Kidney epithelial cell (primary cell): ENCODE measurements around a stretch of chr20.

DNA sequence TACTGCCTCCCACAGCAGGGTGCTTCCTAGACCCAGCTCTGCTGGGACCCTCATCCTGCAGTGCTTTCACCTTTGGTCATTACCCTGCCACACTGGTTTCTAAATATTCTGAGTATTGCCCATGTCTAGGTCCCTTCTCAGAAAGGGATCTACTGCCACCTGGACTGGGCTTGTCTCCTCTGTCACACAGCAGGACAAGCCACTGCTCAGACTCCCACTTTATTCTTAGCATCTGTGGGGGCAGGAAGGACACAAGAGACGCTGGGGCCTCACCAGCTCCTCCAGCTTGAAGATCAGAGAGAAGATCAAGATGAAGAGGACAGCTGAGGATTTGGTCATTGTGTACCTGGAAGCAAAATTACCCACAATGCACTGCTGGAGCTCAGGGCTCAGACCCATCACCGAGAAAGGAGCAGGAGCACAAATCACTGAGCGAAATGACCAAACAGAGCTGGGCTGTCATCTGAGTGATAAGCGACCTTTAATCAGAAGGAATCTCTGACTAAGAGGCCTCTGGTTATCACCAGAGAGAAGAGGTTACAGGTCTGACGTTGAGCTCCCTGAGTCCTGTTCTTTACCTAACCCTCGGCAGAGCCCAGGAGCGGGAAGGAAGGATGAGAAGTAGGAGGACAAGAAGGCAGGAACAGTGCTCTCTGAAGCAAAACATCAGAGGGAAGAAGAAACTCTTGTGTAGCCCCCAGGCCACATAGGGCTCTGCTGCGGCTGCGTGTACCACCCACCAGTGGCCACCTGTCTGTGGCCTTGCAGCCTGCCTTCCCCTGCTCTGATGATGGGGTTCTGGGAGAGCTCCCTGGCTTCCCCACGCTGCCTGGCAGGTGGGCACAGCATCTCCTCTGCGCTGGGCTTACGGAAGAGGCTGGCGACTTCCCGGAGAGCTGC lies 8.4 kb downstream of the SLC35C2 start:
- RAMPAGE, long total RNA, result no peak
- RRBS, result 92% methylated on average over 1 of the region's 14 CpGs

DNA sequence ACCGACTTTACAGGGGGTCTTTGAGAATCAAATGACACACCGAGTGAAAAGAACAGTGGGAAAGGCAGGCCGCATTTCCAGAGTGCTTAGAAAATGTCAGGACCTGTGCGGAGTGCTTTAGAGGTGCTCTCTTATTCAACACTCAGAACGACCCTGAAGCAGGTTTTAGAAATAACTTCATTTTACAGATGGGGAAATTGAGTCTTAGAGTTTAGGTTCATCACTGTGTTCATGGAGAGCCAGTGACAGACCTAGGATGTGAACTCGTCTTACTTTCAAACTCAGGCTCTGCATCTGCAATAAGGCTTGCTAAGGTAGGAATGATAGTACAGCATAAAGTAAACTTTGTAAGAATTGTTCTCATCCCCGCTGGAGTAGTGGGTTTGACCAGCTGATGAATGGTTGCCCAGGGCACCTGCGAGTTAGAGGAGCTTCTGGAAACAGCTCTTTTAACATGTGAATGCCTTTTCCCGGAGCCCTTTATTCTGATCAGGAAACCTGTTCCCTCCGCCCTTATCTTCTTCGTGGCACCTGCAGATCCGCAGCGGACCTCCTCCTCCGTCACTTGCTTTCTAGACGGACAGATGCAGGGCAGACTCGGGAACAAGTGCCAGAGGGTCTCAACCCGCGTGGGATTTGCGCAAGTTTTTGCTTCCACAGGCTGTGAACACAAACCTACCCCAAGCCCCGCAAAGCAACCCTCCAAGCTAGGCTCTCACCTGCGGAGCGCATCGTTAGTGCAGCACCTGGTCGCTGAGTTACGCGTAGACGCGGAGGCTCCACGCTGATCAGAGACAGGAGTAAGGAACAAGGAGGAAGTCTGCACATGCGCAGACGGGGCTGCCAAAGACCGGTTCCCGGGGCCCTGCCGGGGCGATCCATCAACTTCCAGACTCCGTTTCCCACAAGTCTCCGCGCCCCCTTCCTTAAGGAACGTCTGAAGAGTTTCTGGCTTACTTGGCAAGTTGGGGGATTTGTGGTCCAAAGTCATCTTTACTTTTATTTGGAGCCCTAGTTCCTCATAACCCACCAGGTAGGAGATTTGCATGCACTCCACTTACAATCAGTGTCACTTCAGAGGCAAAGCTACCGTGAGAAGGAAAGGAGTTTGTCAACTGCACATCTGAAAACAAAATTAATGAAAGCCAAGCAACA lies 52.5 kb upstream of the ELMO2 start:
- RAMPAGE, long total RNA, result no peak
- RRBS, result no CpG with 5 or more reads among the region's 40 CpGs

DNA sequence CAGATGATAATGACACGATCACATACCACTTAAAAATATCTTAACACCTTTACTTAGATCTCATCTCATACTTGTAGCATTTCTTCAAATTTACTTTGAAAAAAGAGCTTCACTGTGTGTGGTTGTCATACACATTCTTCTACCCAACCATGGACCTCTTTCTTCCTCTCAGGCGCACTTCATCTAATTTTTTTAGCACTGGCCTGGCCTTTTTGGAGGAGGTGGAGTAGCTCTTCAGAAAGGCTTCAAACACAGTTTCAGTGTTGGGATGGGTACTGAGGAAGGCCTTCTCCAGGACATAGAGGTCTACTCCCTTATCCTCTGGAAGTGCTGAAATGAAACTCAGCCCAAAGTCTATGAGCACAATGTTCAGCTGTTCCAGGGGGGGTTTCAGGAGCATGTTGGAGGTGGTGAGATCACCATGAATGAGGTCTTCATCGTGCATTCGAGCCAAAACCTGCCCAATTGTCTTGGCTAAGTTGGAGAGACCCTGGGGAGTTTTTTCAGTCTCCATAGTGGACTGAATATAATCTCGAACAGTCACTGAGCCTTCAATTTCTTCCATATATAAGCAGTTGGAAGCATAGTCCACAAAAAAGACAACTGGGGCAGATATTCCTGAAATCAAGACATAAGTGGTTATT lies 2.5 kb downstream of the TP53RK start:
- RAMPAGE, long total RNA, result no peak
- RRBS, result no CpG with 5 or more reads among the region's 5 CpGs

- RAMPAGE, long total RNA, result no peak
- RRBS, result no CpG with 5 or more reads among the region's 10 CpGs
Observed at GRCh38 chr20:46710423-46710861, 993 bp downstream of the SLC2A10 start.

DNA sequence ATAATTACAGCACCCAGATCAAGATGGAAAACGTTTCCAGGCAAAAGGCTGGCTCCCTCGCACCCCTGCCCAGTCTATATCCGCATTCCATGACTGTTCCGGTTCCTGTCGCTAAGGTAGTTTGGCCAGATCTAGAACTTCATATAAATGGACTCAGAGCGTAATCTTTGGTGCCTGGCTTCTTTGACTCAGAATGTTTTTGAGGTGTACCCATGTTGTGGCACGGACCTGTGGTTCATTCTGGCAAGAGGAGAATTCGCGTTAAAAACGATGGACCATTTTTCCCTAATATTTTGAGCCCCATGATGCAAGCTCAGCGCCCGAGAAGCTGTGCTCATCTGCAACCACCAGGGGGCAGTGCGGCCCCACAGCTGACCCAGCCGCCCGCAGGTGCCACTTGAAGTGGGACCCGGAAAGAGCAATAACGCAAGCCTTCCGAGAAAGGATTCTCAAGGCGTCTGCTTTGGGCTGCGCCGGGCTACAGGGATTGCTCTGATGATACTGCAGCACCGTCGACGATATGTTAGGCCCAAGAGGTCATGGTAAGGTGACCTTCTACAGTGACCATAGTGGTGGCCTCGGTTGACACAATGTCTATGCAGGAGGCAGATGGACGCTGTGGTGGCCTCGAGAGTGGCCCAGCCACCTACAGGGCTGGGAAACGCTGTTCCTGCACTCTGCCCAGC lies 160.2 kb downstream of the ZMYND8 start:
- RAMPAGE, long total RNA, result no peak
- RRBS, result 7% methylated on average over 6 of the region's 28 CpGs

GRCh38 chr20:47235896-47236692 lies 120.4 kb downstream of the ZMYND8 start:
- RAMPAGE, long total RNA, result no peak
- RRBS, result no CpG with 5 or more reads among the region's 14 CpGs

DNA sequence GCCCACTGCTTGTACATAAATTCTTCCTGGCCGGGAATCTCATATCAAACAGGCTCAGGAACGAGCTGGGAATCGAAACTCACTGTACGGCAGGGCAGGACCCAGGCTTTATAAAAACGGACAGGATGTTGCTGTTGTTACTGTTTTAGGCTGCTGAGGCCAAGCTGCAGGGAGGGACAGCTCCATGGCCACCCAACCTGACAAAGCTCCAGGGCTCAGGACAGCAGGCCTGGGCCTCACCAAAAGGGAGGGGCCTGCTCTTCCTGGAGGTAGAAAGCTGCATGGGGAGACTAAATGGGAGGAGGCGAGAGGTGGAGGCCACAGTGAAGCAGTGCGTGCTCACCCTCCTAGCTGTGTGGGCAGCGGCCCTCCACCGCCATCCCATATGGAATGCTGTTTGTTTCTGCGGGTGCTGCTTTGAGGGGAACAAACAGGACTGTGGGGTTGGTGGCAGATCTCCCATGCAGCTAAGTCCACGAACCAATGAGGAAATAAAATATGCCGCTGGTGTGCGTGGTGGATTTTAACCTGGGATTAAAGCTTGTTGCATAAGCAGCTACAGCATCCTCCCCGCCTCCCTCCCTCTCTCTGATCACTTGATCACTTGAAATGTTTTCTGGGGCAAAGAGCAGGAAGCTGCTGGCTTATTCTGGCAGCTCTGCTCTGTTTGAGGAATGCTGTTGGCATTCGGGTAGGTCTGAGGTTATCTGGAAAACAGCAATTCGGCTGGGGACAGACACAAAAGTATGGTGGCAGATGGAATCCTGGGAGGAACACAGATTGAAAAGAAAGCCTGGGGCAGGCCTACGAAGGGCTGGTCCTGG lies 2.4 kb upstream of the ZMYND8 start:
- RAMPAGE, long total RNA, result no peak
- RRBS, result no CpG with 5 or more reads among the region's 17 CpGs

DNA sequence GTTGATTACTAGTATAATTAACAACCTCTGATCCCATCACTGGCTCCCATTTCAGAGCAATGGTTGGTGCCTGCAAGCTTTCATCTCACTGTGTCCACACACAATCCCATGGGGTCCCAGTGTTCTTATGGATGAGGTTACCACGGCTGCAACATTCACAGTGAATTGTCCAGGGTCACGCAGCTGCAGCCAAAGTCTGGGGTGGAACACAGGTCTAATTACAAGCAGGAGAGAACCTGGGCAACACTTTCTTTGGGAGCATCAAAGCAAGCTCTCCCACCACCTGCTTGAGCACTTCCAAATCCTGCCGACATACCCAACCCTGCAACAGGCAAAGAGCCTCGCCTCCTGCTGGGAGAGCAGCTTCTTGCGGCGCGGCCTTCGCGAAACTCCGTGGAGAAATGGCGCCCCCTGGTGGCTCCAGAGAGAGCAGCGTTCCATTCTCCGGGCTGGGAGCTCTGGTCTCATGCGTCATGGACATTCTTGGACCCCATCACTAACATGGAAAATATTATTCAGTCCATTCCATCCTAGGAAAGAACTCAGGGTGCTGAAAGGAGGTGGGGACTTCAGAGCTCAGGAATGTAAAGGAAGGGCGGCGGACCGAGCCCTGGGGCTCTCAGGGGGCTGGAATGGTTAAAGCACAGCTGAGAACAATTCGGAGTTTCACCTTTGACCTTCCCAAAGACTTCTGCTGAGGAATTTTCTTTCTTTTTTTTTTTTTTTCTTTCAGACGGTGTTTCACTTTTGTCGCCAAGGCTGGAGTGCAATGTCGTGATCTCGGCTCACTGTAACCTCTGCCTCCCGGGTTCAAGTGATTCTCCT lies 27.5 kb upstream of the ZMYND8 start:
- RAMPAGE, long total RNA, result no peak
- RRBS, result no CpG with 5 or more reads among the region's 23 CpGs

- RAMPAGE, long total RNA, result no peak
- RRBS, result no CpG with 5 or more reads among the region's 1 CpG
Observed at GRCh38 chr20:47435672-47435965, 66.1 kb upstream of the NCOA3 start.

- RAMPAGE, long total RNA, result no peak
- RRBS, result no CpG with 5 or more reads among the region's 14 CpGs
Observed at GRCh38 chr20:47682304-47682778, 102.9 kb downstream of the SULF2 start.

- RAMPAGE, long total RNA, result no peak
- RRBS, result 17% methylated on average over 4 of the region's 17 CpGs
Observed at GRCh38 chr20:47705050-47705780, 80.1 kb downstream of the SULF2 start.

- RAMPAGE, long total RNA, result no peak
- RRBS, result no CpG with 5 or more reads among the region's 40 CpGs
Observed at GRCh38 chr20:47727230-47728704, 57.5 kb downstream of the SULF2 start.

GRCh38 chr20:47735530-47736176 lies 49.6 kb downstream of the SULF2 start:
- RAMPAGE, long total RNA, result no peak
- RRBS, result no CpG with 5 or more reads among the region's 12 CpGs

DNA sequence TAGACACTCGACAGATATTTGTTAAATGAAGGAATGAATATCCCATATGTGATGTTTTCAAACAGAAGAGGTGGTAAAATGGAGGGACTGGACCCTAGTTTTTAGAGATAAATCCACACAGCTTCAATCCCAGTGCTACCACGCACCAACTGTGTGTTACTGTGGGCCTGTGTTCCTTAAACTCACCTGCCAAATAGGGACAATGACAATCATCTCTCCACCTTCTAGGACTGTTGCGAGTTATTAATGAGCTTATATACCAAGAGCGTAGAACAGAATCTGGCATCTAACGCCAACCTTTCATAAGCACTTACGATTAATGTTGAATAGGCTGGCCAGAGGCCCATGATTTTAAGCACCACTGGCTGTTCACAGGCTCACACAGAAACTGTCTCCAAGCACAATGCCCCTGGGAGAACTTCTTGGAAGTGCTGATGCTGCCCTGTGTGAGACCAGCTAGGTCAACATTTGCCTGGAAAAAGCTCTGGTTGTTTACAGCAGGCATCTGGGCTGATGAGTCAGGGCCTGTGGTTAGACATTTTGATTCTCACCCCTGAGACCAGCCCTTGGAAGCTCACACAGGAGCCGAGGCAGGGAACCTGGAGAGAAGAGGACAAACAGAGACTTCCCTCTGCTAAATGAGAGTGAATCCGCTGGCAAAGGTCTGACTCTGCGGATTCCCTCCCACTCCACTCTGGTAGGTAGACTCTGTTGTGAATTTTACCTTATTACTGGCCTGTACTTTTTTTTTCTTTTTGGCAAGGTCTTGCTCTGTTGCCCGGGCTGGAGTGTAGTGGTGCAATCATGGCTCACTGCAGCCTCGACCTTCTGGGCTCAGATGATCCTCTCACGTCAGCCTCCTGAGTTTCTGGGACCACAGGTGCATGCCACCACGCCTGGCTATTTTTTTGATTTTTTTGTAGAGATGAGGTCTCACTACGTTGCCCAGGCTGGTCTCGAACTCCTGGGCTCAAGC lies 6.8 kb upstream of the SULF2 start:
- RAMPAGE, long total RNA, result no peak
- RRBS, result no CpG with 5 or more reads among the region's 15 CpGs

DNA sequence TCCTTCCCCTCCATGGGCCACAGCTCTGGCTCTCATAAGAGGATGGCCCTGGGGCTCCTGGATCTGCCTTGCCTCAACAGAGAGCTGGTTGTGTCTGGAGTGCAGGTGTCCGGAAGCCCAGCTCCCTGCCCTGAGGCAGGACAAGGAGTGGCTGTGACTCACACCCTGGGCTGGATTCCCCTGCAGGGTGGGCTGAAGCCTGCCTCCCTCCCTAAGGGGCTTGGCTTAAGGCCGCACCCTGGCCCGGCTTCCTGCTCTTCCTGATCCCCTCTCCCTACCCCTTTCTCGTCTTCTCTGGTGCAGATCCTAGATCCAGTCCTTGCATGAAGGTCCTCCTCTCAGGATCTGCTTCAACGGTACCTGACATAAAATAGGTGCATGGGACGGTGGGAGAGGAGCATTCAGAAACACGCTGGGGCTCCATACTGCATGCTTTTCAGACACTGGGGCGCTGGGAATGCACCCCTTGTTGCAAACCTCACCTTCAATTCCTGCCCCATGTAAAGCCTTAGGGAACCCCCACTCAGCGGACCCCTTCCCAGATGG lies 24.5 kb upstream of the SULF2 start:
- RAMPAGE, long total RNA, result no peak
- RRBS, result no CpG with 5 or more reads among the region's 9 CpGs

- RAMPAGE, long total RNA, result no peak
- RRBS, result no CpG with 5 or more reads among the region's 10 CpGs
Observed at GRCh38 chr20:47989648-47990441, 204.6 kb upstream of the SULF2 start.

DNA sequence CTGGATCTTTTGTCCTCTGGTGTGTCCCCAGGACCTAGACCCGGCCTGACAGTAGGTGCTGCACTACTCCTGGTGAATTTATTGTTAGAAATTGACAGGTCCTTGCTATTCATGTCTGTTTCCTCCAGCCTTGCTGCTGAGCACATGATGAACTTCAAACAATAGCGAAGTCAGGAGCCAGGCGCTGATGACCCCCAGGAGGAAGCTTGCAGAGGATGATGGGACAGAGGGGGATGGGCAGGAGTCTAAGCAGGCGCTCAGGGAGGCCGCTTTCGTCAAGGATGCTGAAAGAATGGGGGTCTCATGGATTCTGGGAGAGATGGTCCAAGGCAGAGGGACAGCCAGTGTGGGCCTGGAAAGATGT lies 234.8 kb upstream of the SULF2 start:
- RAMPAGE, long total RNA, result no peak
- RRBS, result no CpG with 5 or more reads among the region's 6 CpGs

GRCh38 chr20:48338822-48339563 lies 488.8 kb downstream of the PREX1 start:
- RAMPAGE, long total RNA, result no peak
- RRBS, result no CpG with 5 or more reads among the region's 18 CpGs

DNA sequence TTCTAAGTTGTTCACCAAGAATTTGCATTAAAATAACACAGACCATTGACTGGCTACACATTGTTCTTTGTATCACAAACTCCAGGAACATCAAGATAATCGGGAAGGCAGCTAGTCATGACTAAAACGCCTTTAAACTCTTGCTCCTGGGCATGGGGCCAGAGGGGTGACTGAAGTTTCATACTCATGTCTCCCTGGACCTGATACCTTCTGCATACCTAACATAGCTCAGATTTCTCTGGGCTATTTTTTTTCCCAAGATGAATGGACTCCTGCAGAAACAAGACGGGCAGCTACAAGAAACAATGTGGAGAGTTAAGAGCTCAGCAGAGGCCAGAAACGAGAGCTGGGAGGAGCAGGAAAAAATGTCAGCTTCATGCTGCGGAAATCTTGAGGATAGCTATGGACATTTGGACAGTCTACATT lies 289.4 kb downstream of the PREX1 start:
- RAMPAGE, long total RNA, result no peak
- RRBS, result no CpG with 5 or more reads among the region's 5 CpGs

GRCh38 chr20:48636195-48636845 lies 191.5 kb downstream of the PREX1 start:
- RAMPAGE, long total RNA, result no peak
- RRBS, result no CpG with 5 or more reads among the region's 28 CpGs